Skin of body (tissue), 2 donors: Measurements from ENCODE around the gene SERPINA10.

- RAMPAGE, long total RNA: no peak
Observed at GRCh38 chr14:93965336-93965653, 11.1 kb downstream of the ASB2 start.

- RAMPAGE, long total RNA: no peak
Observed at GRCh38 chr14:93974266-93975311, 1.8 kb downstream of the ASB2 start.

- RAMPAGE, long total RNA: no peak
Observed at GRCh38 chr14:93981789-93982365, 5.5 kb upstream of the ASB2 start.

DNA sequence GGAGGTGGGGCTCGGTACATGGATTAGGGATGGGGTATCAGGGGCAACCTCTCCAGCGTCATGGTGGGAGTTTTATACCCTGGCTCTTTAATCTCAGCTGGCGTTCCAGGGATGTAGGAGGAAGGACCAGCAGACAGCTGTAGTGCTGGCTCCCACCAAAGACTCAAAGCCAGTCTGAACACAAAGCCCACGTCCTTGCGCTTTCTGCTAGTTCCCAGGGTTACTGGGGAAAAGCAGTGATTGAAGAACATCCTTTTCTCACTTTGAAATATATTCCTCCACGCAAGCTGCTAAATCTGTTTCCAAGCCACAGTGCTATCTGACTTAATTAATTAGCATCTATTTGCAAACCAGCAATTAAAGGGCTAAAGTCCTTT lies 5.3 kb downstream of the OTUB2 start:
- RAMPAGE, long total RNA: no peak

GRCh38 chr14:94174494-94175472 lies 661 bp downstream of the PPP4R4 start:
- RAMPAGE, long total RNA: no peak

DNA sequence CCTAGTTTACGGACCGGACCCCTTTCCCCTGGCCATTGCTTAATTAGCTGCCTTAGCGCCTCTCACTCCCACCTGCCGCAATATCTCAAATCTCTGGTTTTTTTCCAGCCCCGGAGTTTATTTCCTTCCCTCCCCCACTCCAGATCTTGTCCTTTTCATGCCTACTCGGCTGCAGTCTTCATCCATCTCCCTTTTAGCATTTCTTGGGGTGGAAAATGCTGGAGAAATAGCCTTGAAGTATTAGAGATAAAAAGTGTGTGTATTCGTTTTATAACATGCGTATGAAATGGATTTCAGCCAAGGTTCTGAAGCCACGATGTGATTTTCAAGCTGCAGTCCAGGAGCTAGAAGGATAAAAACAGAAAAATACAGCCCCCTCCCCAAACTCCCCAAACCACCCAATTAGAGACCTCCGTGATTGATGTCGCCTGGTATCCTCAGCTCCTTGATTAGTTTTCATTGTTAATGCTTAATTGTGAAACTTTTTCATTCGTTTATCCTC lies 1.4 kb downstream of the PPP4R4 start:
- RAMPAGE, long total RNA: no peak

GRCh38 chr14:94292995-94293596 lies at the start of gene SERPINA10:
Gene SERPINA10, minus strand, starts transcription at chr14:94293268.
- RAMPAGE, long total RNA: no peak

DNA sequence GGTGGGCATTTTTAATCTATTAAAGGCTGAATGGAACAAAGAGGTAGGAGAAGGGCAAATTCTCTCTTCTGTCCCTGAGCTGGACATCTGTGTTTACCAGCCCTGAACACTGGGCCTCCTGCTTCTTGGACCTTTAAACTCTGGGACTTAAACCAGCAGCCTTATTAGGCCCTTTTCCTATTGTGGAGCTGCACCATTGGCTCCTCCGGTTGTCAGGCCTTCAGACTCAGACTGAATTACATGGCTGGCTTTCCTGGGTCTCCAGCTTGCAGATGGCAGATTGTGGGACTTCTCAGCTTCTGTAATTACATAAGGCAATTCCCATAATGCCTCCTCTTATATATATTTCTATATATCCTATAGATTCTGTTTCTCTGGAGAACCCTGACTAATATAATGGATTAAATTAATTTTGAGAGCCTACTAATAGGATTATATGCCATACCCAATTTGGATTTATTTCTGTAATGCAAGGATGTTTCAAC lies 6.4 kb downstream of the SERPINA6 start:
- RAMPAGE, long total RNA: no peak

- RAMPAGE, long total RNA: no peak
Observed at GRCh38 chr14:94394612-94395370, 6.4 kb upstream of the SERPINA1 start.

GRCh38 chr14:94411426-94411685 lies 23.0 kb upstream of the SERPINA1 start:
- RAMPAGE, long total RNA: no peak

GRCh38 chr14:94475706-94476016 lies 336 bp downstream of the SERPINA9 start:
- RAMPAGE, long total RNA: no peak

- RAMPAGE, long total RNA: no peak
Observed at GRCh38 chr14:94559417-94559949, 1.8 kb upstream of the SERPINA4 start.

- RAMPAGE, long total RNA: no peak
Observed at GRCh38 chr14:94597169-94597772, 14.9 kb upstream of the SERPINA3 start.

GRCh38 chr14:94598595-94599645 lies 13.3 kb upstream of the SERPINA3 start:
- RAMPAGE, long total RNA: no peak

GRCh38 chr14:94613561-94614145 lies 1.5 kb downstream of the SERPINA3 start:
- RAMPAGE, long total RNA: no peak

GRCh38 chr14:95157614-95158144 lies 350 bp upstream of the DICER1 start:
- RAMPAGE, long total RNA: start-site peak on the plus strand at chr14:95157644-95157685, 46 and 17 reads in 2 replicates

- RAMPAGE, long total RNA: no peak
Observed at GRCh38 chr14:95183712-95184136, 26.4 kb upstream of the DICER1 start.

DNA sequence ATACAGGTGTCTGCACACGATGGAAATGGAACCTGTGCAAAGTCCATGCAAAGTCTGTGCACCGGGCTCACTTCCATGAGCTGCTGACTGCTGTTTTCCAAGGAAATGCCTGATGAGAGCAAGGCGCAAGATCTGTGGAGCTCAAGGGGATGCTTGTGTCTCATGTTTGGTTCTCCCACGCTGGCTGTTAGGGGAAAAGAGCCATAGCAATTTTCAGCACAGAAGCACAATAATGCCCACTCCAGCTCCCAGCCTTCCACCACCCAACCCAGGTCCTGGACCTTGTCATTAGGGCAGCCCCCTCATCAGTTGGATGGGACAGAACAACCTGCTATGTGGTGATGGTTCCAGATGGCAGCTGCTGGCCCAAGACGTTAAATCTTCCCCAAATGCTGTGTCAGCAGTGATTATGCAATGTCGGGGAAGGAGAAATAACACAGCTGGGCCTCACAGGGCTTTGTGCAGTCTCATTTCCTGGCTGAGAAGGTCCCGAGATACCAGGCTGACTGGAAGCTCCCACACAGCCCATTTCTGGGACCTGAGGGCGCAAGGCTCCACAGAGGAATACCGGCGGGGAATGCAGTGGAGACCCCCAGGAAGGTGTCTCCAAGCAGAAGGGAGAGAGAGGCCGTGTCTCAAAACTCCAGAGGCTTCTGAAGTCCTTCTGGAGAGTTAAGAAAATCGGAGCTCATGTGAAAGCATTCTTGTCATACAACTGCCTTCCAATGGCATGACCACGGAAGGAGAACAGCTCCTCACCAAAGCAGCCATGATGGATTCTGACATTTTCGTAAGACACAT lies 28.0 kb upstream of the DICER1 start:
- RAMPAGE, long total RNA: no peak

GRCh38 chr14:95190844-95191866 lies 33.8 kb upstream of the DICER1 start:
- RAMPAGE, long total RNA: no peak

GRCh38 chr14:95207944-95208605 lies 50.7 kb upstream of the DICER1 start:
- RAMPAGE, long total RNA: no peak